SK-MEL-5 (cell line): ENCODE measurements around a stretch of chr11.

RAMPAGE:
- cytosol, long total RNA: no peak
- long total RNA: no peak
- nucleus, long total RNA: no peak
Measured at GRCh38 chr11:68955151-68955604, 25.6 kb downstream of the MRGPRD start.

GRCh38 chr11:69000741-69001687, 12.0 kb downstream of the MRGPRF start:
RAMPAGE:
- cytosol, long total RNA: no peak
- long total RNA: no peak
- nucleus, long total RNA: no peak

RAMPAGE:
- cytosol, long total RNA: no peak
- long total RNA: no peak
- nucleus, long total RNA: no peak
Measured at GRCh38 chr11:69018625-69019348, 5.7 kb upstream of the MRGPRF start.

DNA sequence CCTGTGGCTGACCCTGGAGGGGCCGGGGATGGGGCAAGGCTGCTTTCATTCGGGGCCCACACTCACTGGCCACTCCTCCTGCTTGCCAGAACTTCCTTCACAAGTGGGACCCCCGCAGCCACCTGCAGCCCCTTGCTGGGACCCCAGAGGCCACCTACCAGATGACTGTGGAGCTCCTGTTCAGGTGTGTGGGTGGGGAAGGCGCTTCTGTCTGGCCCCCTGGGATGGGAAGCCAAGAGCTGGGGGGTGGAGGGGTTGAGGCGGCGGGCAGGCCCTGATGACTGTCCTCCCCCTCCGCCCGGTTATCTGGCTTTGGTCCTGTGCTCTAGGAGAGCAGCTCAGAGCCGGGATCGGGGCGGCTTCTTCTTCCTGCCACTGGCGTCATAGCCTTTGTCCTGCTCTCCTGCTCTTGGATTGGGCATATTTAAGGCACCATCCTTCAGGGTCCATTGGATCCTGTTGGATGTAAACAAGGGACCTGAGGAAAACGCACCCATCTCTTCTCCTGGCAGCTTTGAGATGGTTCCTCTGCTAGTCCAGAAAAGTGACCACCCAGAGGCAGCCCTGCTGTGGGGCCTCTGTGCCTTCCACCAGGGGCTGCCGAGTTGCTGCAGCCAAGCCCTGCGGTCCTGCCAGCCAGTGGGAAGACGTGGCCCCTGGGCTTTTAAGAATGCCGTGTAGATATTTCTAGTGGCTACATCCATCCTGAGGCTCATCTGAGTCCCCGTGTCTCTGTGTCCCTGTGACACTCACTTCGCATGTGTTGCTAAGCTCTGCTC, 38.5 kb downstream of the TPCN2 start:
RAMPAGE:
- cytosol, long total RNA: no peak
- long total RNA: no peak
- nucleus, long total RNA: no peak

GRCh38 chr11:69114733-69115449, 40.8 kb upstream of the SMIM38 start:
RAMPAGE:
- cytosol, long total RNA: no peak
- long total RNA: no peak
- nucleus, long total RNA: no peak

GRCh38 chr11:69298457-69298988, 4.6 kb downstream of the MYEOV start:
RAMPAGE:
- cytosol, long total RNA: no peak
- long total RNA: no peak
- nucleus, long total RNA: no peak

GRCh38 chr11:69301444-69302404, 7.8 kb downstream of the MYEOV start:
RAMPAGE:
- cytosol, long total RNA: no peak
- long total RNA: no peak
- nucleus, long total RNA: no peak

GRCh38 chr11:69352491-69353299, 58.7 kb downstream of the MYEOV start:
RAMPAGE:
- cytosol, long total RNA: no peak
- long total RNA: no peak
- nucleus, long total RNA: no peak

RAMPAGE:
- cytosol, long total RNA: no peak
- long total RNA: no peak
- nucleus, long total RNA: no peak
Measured at GRCh38 chr11:69420407-69420917, 126.5 kb downstream of the MYEOV start.

GRCh38 chr11:69443710-69444588, 150.0 kb downstream of the MYEOV start:
RAMPAGE:
- cytosol, long total RNA: no peak
- long total RNA: no peak
- nucleus, long total RNA: no peak

GRCh38 chr11:69450495-69450855, 156.5 kb downstream of the MYEOV start:
RAMPAGE:
- cytosol, long total RNA: no peak
- long total RNA: no peak
- nucleus, long total RNA: no peak

RAMPAGE:
- cytosol, long total RNA: no peak
- long total RNA: no peak
- nucleus, long total RNA: no peak
Measured at GRCh38 chr11:69658017-69658513, 17.1 kb downstream of the LTO1 start.

RAMPAGE:
- cytosol, long total RNA: no peak
- long total RNA: no peak
- nucleus, long total RNA: no peak
Measured at GRCh38 chr11:69666101-69666593, 9.0 kb downstream of the LTO1 start.

DNA sequence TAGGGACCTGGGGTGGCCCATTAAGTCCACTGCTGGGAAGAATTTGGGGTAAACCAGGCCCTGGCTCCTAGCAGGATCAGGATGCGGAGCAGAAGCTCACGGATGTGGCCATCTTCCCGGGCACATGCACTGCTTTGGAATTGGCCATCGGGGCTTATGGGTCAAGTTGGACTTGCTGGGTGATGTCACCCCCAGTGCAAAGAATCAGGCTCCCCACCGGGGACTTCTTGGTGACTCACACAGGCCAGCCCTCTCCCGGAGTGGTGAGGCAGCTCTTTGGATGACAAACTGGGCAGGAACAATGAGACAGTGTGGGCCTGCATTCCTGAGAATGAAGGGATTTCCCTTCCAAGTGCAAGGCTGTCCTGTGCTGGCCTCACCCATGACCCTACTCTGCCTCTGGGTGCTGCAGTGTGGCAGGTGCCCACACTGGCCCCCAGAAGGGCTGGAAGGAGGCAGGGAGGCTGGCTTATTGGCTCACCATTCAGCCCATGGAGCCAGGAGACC, 128.8 kb upstream of the ANO1 start:
RAMPAGE:
- cytosol, long total RNA: no peak
- long total RNA: no peak
- nucleus, long total RNA: no peak

GRCh38 chr11:69985580-69986738, 92.2 kb upstream of the ANO1 start:
RAMPAGE:
- cytosol, long total RNA: no peak
- long total RNA: no peak
- nucleus, long total RNA: no peak

DNA sequence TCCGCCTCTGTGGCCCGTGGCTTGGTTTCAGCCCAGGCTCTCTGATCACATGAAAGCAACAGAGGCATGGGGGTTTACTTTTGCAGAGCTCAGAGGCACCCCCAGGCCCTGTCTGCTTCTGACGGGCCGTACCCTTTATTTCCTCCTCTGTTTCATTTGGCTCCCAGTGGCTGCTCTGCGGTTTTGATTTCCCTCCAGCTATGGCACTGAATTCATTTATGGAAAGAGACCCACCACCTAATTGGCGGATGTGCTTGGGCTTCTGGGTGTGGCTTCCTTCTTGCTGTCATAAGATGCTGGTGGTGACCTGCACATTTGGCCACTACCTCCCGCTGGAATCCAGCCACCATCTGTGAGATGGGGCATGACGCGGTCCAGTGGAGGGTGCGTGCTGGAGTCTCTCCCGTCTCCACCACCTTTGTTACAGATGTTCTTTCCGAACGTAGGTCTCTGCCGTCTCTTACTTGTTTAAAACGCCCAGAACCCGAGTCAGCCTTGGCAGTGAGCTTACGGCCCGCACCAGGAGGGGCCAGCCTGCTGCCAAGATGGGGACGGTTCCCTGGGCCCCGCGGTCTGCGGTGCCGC, 47.7 kb upstream of the FADD start:
RAMPAGE:
- cytosol, long total RNA: no peak
- long total RNA: no peak
- nucleus, long total RNA: no peak

DNA sequence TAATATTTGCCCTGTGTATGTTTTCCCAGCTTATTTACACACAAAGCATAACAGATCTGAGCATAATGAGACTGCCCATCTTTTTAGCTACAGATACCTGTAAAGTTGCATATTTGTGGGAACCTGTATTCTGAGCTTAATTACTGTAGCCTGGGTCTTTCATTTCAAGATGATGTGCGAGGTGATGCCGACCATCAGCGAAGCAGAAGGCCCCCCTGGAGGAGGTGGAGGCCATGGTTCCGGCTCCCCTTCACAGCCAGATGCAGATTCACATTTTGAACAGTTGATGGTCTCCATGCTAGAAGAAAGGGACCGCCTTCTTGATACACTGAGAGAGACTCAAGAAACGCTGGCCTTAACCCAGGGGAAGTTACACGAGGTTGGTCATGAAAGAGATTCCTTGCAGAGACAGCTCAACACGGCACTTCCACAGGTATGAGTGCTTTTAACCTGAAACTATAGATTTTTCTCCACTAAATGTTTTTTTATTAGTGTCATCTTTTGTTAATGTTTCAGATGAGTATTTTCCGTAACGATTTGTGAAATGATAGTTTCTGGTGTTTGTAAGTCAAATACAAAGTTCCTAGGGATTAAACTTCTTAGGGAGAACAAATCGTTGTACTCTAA, 1.6 kb downstream of the PPFIA1 start:
RAMPAGE:
- cytosol, long total RNA: no peak
- long total RNA: no peak
- nucleus, long total RNA: no peak

DNA sequence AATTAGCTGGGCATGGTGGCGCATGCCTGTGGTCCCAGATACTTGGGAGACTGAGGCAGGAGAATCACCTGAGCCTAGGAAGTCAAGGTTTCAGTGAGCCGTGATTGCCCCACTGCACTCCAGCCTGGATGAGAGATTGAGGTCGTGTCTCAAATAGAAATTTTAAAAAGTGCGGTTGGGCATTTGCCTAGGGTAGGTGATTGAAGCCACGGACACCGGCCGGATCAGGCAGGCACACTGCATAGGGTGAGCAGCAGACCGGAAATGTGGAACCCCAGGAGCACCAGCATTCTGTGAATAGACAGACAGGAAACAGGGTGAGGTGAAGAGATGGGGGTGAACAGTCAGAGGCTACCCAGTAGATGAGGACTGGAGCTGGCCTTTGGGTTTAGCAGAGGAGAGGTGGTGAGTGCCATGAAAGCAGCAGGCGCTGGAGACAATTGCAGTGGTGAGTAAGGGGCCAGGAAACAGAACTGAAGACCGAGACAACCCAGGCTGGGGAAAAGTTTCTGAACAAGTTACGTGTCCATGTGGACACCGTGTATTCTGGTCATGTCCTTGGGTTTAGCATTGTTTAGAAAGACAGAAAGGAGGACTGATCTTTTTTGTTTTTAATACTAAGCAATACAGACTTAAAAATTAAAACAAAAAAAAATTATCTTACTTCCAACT, 43.5 kb downstream of the PPFIA1 start:
RAMPAGE:
- cytosol, long total RNA: no peak
- long total RNA: no peak
- nucleus, long total RNA: no peak

GRCh38 chr11:70324701-70325178, 54.2 kb downstream of the PPFIA1 start:
RAMPAGE:
- cytosol, long total RNA: no peak
- long total RNA: no peak
- nucleus, long total RNA: no peak

RAMPAGE:
- cytosol, long total RNA: no peak
- long total RNA: no peak
- nucleus, long total RNA: no peak
Measured at GRCh38 chr11:70326049-70326976, 55.8 kb downstream of the PPFIA1 start.